A172 (cell line): ENCODE data around the gene ZNF276.

GRCh38 chr16:89602197-89602748 is 11.2 kb upstream of the DPEP1 start:
- RAMPAGE, long total RNA, result no peak

DNA sequence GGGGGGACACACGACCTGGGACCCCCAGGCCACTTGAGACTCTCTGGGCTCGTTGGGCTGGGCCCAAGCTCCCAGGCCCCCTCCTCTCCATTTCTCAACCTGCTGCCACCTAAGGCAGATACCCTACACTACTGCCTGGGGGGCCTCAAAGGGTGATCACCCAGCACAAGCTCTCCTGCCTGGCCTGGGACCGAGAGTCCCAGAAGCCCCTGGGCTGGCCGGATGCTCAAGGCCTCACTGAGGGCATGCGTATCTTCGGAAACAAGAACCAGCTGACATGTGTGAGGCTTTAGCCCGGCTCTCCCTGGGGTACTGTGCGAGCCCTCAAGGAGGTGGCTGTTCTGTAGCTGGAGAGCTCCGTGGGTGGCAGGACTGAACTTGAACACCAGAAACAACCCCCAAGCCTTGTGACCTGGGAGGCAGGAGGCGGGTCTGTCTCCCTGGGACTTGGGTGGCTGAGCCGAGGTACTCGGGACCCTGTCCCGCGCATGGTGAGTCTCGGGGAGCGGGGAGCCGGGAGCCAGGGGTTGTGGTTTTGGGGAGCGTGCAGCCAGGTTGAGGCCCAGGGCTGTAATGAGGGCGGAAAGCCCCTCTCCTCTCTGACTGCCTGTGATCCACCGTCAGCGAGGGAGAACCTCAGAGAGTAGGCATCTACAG is 7.0 kb downstream of the DPEP1 start:
- RAMPAGE, long total RNA, result no peak

- RAMPAGE, long total RNA, result no peak
Measured at GRCh38 chr16:89633086-89633504, 19.7 kb downstream of the DPEP1 start.

GRCh38 chr16:89644759-89645138 is 12.8 kb downstream of the CHMP1A start:
- RAMPAGE, long total RNA, result no peak

GRCh38 chr16:89672536-89673017 is 13.9 kb upstream of the CDK10 start:
- RAMPAGE, long total RNA, result no peak

DNA sequence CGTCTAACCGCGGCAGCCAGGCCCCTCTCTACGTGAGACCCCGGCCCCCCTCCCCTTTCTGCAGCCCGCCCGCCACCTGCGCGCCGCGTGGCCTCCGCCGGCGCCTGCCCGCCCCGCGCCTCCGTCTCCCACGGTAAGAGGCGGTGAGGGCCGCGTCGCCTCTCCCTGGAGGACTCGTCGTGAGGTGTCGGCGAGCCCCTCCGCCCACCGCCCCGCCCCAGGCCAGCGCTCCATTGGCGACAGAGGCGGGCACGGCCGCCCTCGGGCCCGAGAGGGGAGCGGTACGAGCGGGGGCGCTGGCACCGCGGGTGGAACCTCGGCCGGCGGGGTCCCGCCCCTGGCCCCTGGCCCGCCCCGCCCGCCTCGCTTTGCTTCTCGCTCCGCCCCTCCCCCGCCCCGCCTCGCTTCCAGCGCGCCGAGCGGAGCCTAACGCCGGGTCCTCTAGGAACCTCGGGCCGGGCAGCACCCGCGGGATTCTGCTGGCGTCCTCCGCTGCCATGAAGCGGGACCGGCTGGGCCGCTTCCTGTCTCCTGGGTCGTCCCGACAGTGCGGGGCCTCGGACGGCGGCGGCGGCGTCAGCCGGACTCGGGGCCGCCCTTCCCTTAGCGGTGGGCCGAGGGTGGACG is at the start of gene ZNF276:
ZNF276 (plus strand) TSS at position 394 of the 627 bp plus-strand sequence.
- RAMPAGE, long total RNA, result no peak

GRCh38 chr16:89741184-89741537 is 19.8 kb downstream of the ZNF276 start:
- RAMPAGE, long total RNA, result no peak

- RAMPAGE, long total RNA, result no peak
Measured at GRCh38 chr16:89925625-89926736, 2.8 kb downstream of the TUBB3 start.